Mesangial cell (primary cell): Measurements from ENCODE around the genes BZW2, AGR2 and AGR3.

GRCh38 chr7:16645948-16646831, at the start of gene BZW2:
TSS of gene BZW2 (plus strand) at chr7:16646181.
- RAMPAGE, long total RNA, result start-site peak on the plus strand at chr7:16646142-16646192, 257 reads

GRCh38 chr7:16743176-16743785, 10.3 kb upstream of the TSPAN13 start:
- RAMPAGE, long total RNA, result no peak

- RAMPAGE, long total RNA, result no peak
Observed at GRCh38 chr7:16765230-16765984, 11.9 kb downstream of the TSPAN13 start.

DNA sequence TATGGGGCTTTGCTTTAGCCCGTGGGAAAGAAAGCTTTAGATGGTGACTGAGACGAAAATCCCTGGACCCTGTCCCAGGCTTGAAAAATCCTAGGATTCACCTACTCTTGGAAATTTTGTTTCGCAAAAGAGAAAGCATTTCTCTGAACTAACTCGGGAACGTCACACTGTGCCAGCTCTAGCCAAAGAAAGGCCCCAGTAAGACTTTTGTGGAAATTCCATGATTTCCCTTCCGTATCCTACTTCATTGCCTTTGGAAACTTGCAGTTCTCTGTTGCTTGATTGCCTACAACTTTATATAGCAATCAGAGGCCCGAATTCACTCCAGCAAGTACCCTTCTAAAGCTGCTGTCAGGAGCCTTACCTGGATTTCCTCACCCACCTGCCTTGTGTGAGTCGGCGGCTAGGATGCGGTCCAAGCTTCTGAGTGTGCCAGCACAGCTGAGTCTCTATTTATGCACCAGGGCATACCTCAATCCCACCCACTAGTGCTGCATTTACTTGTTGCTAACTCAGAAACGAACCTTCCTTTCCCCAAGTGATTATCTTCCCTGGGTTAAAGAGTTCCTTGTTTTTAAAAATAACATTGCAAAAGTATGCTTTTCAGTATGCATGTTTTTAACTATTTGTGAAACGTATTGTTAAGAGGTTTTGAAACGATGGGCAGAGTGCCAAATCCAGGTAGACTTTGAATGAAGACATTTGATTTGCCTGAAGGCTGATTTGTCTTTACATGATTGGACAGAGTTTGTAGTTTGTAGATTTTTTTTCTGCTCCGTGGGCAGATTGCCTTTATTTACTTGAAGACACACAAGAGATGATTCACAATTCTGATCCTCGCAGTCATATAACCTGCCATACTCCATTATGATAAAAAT, at the start of gene AGR2:
TSS of gene AGR2 (minus strand) at position 429 of the 878 bp plus-strand sequence.
- RAMPAGE, long total RNA, result no peak

GRCh38 chr7:16881729-16882206, at the start of gene AGR3:
TSS of gene AGR3 (minus strand) at chr7:16881983.
- RAMPAGE, long total RNA, result no peak

DNA sequence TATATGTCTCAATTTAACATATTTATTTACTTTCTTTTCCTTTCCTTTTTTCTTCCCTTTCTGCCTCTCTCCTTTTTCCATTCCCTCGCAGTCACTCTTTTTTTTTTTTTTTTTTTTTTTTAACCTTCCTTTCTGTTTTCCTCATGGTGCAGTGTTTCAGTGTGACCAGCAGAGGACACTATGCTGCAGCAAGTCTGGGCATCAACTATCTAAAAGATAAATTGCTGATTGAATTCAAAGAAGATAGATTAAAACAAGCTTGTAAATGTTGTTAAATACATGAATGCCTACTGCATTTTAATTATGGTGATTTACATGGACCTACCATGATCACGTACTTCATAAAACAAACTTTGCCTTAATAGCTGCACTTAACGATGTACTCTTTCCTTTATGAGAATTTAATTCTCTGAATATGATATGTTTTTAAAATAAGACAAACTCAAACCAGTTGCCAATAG, 100.9 kb upstream of the AGR3 start:
- RAMPAGE, long total RNA, result no peak

- RAMPAGE, long total RNA, result no peak
Observed at GRCh38 chr7:17233964-17235207, 64.1 kb upstream of the AHR start.

DNA sequence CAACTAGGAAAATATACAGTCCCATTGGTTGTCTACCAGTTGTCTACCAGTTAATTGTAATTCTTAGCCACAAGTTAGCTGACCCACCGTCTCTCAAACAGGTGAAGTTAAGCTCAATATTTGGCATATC, 322 bp upstream of the AHR start:
- RAMPAGE, long total RNA, result no peak

DNA sequence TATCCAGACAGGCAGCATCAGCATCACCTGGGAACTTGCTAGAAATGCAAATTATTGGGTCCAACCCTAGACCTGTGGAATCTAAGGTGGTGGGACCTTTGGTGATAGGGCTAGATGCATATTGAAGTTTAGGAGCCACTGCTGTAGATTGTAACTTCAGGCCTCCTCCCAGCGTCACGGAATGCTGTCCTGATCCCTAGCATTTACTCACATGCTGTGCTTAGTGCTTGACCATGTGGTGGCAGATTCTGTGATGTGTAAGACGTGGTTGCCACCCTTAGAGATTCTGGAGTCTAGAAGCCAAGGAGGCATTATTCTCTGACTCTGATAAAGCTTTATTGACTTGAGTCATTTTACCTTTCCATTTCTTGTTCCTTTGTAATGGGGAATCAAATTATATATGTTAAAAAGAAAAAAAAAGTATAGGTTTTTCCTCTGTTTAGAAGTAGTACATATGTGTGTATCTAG, 13.5 kb downstream of the AHR start:
- RAMPAGE, long total RNA, result no peak

GRCh38 chr7:17338942-17339826, 40.7 kb downstream of the AHR start:
- RAMPAGE, long total RNA, result no peak

DNA sequence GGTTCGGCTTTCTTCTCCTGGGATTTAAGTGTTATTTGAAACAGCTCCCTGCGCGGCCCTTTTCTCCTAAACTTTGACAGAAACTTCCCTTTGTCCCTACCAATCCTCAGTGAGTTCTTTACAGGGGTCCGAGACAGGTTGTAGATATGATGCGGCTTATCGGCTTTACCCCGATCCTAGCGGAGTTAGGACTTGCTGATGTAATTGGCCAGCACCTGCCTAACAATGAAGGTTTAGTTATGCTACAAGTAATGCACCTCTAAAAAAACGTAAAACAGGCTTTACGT, 563 bp upstream of the SNX13 start:
- RAMPAGE, long total RNA, result no peak

GRCh38 chr7:18342119-18342318, 153.5 kb upstream of the HDAC9 start:
- RAMPAGE, long total RNA, result no peak

DNA sequence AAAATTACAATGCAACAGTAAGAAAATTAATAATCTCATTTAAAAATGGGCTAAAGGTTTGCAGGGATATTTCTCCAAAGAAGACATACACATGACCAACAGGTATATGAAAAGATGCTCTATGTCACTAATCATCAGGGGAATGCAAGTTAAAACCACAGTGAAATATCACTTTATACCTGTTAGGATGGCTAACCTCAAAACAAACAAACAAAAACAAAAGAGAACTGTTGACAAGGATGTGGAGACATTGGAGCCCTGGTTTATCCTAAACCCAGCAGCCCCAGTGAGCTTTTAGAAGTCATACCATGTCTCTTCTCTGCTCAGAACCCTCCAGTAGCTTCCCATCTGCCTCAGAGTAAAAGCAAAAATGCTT, 67.2 kb upstream of the HDAC9 start:
- RAMPAGE, long total RNA, result no peak

DNA sequence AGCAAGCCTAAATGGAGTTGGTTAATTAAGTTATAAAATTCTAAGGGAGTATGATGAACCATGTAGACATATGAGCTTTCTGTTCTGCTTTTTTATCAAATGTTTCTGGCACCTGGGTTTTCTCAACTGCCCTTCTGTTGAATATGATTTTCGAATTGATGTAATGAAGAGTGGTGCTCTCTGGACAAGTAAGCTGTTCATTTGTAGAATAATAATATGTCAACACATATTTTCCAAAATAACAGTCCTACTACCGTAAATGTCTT, 24.8 kb downstream of the HDAC9 start:
- RAMPAGE, long total RNA, result no peak

- RAMPAGE, long total RNA, result no peak
Observed at GRCh38 chr7:19107058-19108075, 10.1 kb downstream of the TWIST1 start.

DNA sequence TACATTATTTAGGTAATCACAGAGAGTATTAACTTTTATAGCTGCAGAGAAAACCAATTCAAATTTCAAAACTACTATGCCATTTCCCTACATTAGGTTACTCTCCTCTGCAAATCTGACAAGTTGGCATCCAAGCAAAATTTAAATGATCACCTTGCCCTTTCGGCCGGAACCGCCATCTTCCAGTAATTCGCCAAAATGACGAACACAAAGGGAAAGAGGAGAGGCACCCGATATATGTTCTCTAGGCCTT, 214.7 kb downstream of the MACC1 start:
- RAMPAGE, long total RNA, result start-site peak on the plus strand centred at position 169 of the sequence, 8 bp wide, 31 reads

DNA sequence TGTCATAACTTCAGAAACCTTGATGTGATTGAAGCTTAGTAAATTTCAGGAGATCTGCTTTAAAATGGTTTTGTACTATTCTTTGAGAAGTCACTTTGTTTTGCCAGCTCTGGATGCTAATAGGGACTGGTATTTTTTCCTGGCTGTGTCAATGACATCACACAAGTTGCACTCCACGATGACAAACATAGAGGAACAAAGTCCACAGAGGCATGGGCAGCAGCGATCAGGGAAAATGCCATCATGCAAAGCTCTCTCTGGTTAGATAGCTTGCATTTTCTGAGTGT, 176.5 kb upstream of the SP4 start:
- RAMPAGE, long total RNA, result no peak

DNA sequence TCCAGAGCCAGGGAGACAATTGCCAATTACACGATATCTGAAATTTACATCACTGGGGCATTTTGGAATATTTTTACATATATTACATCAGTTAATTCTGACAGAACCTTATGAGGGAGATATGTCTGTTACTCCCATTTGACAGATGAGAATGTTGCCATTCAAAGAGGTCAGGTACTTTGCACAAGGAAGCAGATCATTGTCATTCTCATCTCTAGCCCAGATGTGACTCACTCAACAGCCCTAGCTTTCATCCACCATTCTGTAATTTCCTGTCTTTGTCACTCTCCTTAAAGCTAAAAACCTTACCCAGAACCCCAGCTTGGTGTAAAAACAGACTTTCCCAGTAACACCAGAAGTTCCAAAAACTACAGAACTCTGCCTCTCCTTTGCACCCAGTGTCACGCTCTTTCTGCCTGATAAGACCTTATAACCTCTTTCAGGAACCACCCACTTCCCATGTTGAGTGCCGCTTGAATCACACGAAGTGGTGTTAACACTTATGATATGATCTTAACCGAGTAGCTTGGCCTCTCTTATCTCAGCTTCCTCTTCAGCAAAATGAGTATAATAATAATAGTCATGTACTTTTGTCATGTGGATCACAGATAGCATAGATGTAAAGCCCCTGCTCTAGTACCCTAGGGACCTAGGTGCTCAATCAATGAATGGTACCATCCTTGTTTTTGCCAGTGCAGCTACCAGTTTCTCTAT, 89.1 kb upstream of the SP4 start:
- RAMPAGE, long total RNA, result no peak

GRCh38 chr7:21426141-21426966, 1.5 kb upstream of the SP4 start:
- RAMPAGE, long total RNA, result no peak

DNA sequence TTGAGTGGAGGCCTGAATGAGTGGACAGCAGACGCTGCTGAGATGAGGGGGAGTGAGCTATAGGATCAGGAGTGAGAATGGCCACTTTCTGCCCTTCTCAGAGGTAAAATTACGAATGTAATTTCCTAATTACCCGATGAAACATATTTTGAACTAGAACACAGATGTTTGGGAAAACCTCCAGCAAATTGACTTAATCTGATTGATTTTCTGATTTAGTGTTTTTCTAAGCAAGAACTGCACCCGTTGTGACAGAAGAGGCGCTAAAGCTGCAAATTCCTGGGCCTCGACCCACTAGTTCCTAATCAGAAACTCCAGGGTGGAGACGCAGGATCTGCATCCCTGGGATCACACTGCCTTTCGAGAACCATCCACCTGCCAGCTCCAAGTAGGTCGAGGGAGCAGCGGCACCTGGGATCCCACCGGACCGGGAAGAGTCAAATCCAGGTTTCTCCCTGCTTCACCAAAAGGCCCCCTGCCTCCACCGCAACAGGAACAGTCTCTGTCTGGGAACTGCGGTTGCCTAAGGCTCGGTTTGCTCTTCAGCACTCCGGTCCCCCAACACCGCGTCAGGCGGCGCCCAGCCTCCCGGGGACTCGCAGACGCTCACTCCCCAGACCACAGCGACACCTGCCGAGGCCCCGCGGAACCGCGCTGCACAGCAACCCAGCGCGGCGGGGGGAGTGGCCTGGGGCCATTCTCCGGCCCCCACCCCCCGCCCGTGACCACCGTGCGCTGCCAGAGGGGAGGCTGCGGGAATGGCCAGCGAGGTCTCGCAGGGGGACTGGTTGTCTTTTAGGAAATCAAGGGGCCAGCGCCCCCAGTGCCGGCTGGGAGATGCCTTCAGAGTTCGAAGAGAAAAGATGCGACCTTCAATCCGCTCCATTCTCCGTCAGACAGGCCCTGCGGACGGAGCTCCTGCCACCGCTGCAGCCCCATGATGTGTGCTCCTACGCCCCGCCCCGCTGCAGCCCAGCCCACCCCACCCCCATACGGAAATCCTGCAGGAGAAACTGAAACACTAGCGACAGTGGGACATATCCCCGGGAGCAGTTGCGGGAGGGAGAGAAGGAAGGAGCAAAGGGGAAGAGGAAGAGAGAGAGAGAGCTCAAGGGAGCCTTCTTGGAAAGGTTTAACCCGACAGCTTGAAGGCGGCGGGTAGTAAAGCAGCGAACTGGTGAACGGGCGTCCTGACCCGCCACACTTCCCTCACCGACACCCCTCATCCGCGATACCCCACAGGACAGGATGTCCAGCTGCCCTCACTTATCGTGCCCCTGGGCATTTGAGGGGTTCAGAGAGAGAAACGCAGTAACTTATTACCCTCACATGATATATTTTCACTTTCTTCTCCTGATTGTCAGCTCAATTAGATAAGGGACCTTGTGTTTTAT, 137.2 kb upstream of the CDCA7L start:
- RAMPAGE, long total RNA, result no peak